ENCODE measurements around the genes GPRIN3 and CCSER1.

- PRO-cap, 10 experiments: no peak in any of the 10 experiments
Observed at GRCh38 chr4:88195867-88196356, 37.5 kb upstream of the ABCG2 start.

DNA sequence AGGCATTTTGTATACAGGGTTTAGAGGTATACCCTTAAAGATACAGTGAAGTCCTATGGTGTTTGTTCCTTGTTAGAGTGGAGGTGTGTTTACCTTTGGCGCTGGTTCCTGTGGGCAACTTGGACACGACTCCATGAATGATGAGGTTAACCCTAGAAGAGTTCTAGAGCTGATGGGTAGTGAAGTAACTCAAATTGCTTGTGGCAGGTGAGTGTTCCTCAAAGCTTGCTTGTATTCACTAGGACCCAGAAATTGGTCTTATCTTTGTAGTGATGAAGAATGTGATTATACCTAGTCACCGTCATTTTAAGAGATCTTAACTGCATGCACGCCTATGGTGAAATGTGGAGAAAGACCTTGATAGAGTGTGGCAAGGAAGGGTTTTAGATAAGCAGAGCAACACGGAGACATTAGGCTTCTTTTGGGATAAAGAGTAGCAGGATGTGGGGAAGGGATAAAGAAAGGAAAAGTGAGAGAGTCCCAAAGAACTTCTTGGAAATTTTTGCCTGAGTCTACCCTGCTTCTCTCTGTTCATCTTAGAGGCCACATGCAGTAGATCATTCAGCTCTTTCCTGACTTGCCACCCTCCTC is 42.4 kb downstream of the NAP1L5 start:
- PRO-cap, 10 experiments: no peak in any of the 10 experiments

DNA sequence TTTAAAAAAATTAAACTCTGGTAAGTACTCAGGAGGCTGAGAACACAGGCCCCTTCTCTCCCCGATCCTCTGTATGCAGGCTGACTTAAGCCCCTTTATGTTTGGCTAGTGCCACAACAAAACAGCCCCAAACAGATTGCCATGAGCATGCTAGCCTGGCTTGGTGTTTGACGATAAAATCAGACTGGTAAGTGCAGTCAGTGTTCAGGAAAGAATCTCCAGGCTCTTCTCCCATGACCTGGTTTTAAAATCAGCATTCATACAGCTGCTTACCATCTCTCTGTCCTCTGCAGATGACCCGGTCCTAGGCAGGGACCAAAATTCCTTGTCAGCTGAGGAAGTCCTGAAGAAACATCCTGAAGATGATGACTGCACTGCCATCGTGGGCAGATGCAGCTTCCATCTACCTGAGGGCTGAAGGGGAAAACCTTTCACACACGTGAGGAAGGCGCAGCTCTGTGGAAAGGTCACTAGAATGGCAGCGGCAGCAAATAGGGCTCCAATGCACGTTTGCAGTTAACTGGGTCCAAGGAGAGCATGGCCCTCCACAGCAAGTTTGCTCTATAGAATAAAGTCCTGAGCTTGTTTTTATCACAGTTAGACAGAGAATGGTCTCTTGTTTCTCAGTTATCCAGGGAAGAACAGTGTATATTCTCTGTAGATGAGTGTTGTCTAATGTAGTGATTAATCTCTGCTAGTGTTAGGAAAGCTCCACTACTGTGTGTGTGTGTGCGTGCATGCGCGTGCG is 30.1 kb upstream of the NAP1L5 start:
- PRO-cap, 10 experiments: no peak in any of the 10 experiments

GRCh38 chr4:88753947-88754668 is 56.5 kb upstream of the NAP1L5 start:
- PRO-cap, 10 experiments: no peak in any of the 10 experiments

- PRO-cap, 10 experiments: no peak in any of the 10 experiments
Observed at GRCh38 chr4:88772950-88773571, 75.4 kb upstream of the NAP1L5 start.

DNA sequence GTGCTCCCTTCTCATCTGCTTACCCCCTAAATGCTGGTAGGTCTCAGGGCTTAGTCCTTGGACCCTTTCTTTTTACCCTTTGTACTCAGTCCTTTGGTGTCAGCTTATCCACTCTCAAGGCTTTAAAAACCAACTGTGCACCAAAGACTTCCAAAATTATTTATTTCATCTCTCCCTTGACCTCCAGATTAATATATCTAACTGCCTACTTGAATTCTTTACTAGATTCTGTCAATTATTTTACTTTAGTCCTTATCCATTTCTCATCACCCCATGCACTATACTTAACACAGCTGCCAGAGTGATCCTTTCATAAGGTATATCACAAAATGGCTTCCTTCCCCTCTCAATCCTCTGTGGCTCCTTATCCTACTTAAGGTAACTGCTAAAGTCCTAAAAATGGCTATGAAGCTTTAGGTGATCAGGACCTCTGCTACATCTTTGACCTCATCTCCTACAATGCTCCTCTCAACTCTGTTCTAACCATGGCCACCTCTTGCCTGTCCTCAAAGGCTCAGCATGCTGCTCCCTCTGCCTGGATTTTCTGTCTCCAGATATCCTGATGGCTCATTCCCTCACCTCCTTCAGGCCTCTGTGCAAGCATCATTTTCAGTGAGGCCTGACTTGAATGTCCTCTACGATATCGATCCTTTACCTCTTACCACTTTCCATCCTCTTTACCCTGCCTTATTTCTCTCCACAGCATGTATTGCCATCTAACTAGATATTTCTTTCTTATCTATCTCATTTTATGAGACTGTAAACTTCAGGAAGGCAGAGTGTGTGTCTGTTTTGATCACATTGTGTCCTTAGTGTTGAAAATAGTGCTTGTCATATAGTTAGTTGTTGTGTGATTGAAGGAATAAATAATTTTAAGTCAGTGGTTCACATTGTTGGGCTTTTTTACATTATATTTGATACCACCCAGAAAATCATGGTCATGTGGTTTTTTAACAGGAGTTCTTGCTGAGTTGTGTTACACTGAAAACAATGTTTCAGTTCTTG is 76.2 kb upstream of the NAP1L5 start:
- PRO-cap, 10 experiments: no peak in any of the 10 experiments

DNA sequence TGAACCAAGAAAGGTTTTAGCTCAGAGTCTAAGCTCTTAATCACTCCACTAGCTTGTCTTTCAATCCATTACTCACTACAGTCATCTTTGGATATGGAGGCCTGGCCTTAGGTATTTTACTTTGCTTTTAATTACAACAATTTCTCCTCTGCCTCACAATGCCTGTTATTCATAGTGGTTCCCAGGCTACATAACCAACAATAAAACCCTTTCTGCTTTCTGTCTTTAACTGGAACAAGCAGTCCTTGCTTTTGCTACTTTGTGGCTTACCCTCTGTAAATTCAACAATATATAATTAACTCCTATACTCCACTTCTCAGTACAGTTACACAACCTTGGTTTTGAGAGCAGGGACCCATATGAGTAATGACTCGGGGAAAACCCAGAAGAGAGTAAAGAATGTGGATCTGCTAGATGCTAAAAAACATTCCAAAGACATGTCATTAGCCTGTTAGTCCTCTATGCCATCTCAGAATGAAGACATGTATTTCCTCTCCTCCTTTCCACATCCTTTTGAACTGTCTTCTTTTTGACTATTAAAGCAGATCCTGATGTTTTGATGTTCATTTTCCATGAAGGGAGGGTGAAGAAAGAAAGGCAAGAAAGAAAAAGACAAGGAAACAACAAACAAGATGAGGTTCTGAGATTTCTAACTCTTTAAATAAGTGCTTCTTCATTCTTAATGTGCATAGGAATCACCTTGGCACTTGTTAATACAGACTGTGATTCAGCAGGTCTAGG is 94.8 kb upstream of the NAP1L5 start:
- PRO-cap, 10 experiments: no peak in any of the 10 experiments

- PRO-cap, 10 experiments: no peak in any of the 10 experiments
Observed at GRCh38 chr4:88811994-88812923, 114.6 kb upstream of the NAP1L5 start.

DNA sequence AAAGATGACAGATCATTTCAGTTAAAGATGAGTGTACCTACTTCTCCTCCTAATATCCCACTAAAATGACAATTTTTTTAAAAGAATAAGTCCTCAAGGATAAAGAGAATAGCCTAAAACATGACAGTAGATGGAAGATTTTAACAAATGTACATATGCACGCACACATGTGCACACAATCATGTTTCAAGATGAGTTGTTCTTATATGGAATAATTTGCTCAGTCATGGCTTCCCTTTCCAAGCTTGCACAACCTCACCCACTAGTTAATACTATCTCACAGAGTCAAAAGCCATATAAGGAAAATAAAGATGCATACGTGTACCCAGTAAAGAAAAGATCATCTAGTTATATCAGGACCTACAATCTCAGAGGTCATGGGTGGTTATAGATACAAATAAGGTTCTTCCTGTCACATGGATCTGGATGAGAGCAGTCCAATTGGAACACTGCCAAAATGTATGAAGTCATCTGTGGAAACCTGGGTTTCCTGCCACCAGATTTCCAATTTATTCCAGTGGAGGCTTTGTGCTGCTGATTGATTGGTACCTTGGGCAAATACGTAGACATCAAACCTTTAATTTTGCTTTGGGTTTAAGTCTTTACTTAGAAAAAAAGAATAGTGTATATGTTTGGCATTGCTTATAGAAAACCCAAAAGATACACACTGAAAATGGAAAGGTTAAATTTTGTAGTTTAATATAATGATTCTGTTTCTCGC is 56.0 kb downstream of the FAM13A start:
- PRO-cap, 10 experiments: no peak in any of the 10 experiments

DNA sequence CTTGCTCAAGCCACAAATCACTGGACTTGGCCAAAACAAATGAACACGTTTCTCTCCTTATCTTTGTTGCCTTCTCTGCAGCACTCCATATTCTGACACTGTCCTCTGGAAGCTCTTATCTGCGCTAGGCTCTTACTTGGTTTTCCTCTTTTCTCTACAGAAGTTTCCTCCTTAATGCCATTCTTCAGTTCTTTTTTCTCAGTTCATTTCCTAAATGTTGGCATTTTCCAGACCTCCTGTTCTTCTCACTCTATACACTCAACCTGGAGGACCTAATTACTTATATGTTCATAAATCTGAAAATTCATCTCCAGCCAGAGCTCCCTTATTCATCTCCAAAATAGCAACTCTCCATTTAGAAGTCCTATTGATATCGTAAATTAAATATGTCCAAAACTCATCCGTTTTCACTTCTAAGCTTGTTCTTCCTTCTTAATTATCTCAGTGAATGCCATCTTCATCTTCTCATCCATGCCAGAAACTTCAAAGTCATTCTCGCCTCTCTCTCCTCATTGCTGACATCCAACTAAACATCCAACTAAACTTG is 27.9 kb downstream of the GPRIN3 start:
- PRO-cap, 10 experiments: peak in 1 of 10 experiments; most common minus-strand start position 249 of the sequence (in 1)

DNA sequence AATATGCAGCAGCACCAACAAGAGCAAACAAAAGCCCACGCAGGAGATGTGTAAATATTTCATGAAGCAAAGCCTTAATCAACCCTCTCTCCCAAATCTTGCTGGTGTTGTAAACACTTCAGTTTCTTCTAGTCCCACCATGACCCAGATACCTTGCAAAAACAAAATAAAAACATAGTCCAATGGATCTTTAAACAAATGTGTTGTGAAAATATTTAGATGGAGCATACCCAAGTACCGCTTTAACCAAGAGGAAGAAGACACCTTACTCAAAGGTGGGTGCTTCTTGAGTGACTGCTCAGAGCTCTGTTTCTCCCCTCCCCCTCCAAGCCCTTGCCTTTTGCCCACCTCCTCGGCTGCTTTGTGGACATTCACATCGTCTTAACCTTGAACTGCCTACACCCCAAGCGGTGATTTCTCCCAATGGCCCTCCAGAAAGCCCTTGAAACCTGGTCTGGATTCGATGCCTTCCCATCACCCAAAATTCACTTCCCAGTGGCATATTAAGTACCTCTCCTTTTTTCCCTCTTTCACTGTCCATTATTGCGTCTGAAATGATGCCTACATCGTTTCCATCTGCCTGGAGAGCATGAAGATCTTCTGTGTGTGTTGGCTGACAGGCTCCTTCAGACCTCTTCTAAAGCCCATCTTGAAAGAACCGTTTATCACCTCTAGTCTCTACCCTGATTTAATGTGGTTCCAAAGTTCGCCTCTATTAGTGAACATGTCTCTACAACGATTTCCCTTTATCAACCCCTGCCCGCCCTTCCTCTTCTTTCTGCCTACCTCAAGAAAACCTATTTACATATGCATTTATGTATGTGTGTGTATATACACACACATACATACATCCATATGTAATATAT is 1.0 kb downstream of the GPRIN3 start:
- PRO-cap, 10 experiments: peak in 3 of 10 experiments; most common plus-strand start position 370 of the sequence (in 2); most common minus-strand start position 720 of the sequence (in 2)

- PRO-cap, 10 experiments: peak in 6 of 10 experiments; most common plus-strand start chr4:89308109 (in 4); most common minus-strand start chr4:89307771 (in 2)
Observed at GRCh38 chr4:89307217-89308205, at the start of gene GPRIN3. Gene GPRIN3 (minus strand): TSS chr4:89307800.

- PRO-cap, 10 experiments: no peak in any of the 10 experiments
Observed at GRCh38 chr4:89316764-89317568, 9.4 kb upstream of the GPRIN3 start.

GRCh38 chr4:89411557-89412047 is 104.0 kb upstream of the GPRIN3 start:
- PRO-cap, 10 experiments: no peak in any of the 10 experiments

- PRO-cap, 10 experiments: peak in 10 of 10 experiments; most common plus-strand start chr4:90127394 (in 10); most common minus-strand start chr4:90127976 (in 3)
Observed at GRCh38 chr4:90127164-90128282, at the start of gene CCSER1. Gene CCSER1 (plus strand): TSS chr4:90127394.

DNA sequence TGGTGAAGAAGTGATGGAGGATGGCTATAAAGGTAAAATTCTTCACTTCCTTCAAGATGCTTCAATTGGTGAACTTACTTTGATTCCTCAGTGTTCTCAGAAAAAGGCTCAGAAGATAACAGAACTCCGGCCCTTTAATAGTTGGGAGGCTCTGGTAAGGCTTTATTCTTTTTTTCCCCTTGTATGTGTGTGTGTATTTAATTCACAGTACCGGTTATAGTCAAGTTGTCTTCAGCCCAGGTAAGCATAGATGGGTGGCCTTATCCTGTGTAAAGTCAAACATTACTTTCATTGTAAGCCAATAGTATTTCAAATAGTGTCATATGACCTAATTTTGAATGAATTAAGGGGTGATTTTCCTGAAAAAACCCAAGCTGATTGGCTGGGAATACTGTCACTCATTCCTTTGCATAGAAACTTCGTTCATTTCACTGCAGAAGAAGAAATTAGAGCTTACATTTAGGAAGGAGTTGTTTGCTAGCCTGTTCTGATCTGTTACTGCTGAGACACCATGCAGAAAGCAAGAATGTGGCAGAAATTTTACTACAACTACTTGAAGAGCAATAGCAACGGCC is 45.3 kb downstream of the SMARCAD1 start:
- PRO-cap, 10 experiments: no peak in any of the 10 experiments

DNA sequence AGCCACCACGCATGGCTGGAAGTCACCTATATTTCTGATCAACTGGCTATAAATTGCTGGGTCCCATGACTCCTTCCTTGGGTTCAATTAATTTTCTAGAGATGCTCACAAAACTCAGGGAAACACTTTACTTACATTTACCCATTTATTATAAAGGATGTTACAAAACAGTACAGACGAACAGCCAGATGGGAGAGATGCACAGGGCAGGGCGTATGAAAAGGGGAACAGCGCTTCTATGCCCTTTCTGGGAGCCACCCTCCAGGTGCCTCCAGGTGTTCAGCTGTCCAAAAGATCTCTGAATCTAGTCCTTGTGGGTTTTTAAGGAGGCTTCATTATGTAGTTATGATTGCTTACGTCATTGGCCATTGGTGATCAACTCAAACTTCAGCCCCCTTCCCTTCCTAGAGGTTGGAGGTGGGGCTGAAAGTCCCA is 53.8 kb downstream of the PDLIM5 start:
- PRO-cap, 10 experiments: no peak in any of the 10 experiments

DNA sequence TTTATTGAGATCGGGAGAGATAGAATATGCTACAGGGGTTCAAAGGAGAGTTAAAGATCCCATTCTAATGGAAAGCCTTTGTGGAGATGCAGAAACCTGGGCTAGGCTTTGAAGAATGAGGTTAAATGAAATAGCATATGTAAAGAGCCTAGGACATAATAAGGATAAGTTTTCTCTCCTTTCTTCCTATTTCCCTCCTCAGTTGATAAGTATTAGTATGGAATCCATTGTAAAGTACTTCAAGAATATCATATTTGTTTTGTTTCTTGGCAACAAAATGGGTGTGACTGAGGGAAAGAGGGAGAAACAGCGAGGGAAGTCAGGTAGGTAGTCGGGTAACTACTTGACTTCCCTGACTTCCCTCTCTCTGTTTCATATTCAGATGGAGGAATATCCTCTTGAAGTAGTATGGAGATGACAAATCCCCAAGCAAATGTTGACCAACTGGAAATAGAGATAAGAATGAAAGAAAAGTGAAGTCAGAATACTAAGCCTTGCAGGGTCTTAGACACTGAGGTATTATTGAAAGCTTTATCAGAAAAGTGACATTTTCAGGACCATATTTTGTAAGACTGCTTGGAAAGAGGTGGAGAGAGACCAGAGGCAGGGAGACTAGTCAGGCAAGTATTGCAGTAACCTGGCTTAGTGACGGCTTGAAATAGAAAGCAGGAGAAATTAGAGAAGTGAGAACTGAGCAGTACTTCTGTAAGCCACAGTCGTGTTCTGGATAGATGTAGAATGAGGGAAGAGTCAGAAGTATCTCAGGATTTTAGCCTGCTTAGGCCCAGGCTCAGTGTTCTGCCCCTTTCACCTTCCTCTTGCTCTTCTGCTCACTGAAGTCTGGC is 83.0 kb downstream of the PDLIM5 start:
- PRO-cap, 10 experiments: no peak in any of the 10 experiments

DNA sequence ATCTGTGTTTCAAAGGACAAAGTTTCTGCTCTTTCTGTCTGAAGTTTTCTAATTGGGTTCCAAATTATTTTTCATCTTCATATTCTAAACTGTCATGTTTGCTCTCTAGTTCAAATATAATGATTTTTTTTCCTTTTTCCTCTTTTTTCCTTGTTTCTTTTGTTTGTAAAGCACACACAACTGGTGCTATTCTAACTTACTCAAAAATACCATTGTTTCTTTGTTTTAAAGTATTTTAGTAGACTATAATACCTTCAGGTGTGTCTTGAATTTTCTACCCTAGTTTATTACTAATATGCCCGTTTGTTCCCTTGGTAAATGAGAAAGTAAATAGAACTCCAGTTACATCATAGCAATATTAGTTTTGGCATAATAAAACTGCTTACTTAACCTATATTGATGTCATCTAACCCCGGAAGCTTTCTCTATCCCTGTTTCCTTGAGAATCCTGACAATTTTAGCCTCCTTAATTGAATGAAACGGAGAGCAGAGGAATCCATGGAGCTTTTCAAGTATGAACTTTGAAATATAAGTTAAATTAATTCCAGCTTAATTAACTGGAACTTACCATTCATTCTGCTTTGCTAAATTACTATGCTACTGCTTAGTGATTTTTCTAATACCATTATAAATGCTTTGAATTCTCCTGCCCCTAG is 87.5 kb upstream of the BMPR1B start:
- PRO-cap, 10 experiments: peak in 4 of 10 experiments; most common plus-strand start position 469 of the sequence (in 4); most common minus-strand start position 286 of the sequence (in 1)

DNA sequence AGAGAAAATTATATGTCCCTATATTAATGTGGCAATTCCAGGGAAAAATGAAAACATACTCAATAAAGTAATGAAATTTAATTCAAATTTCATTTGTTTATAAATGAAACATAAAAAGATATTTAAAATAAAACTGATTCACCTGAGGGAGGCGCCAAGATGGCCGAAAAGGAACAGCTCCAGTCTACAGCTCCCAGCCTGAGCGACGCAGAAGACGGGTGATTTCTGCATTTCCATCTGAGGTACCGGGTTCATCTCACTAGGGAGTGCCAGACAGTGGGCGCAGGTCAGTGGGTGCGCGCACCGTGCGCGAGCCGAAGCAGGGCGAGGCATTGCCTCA is 510.0 kb downstream of the STPG2 start:
- PRO-cap, 10 experiments: no peak in any of the 10 experiments

All from Metastatic Breast Carcinoma in the Brain (tissue), 10 donors.